Measurements from ENCODE around the gene MB21D2.

DNA sequence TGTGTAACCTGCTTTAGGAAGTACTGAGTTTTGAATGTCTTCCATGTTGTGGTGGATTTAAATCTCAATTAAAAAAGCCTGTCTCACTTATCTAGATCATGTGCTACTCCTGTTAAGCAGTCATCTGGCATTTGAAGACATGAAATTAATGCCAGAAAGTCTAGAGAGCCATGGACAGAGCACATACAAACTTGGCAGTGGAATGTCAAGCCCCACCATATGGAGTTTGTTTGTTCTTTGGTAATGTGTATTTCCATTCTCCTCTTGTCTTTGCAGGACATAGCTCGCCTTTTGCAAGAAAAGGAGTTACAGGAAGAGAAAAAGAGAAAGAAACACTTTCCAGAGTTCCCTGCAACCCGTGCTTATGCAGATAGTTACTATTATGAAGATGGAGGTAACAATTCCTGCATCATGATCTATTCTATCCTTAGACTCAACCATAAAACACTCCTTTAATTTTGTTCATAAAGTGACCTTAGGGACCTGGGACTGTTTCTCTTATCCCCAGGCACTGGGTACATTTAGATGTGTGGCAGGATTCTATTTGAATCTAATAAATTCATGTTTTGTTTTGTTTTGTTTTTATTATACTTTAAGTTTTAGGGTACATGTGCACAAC lies 39.4 kb upstream of the UTS2B start:
- PRO-cap, 2 experiments: no peak in any of the 2 experiments

DNA sequence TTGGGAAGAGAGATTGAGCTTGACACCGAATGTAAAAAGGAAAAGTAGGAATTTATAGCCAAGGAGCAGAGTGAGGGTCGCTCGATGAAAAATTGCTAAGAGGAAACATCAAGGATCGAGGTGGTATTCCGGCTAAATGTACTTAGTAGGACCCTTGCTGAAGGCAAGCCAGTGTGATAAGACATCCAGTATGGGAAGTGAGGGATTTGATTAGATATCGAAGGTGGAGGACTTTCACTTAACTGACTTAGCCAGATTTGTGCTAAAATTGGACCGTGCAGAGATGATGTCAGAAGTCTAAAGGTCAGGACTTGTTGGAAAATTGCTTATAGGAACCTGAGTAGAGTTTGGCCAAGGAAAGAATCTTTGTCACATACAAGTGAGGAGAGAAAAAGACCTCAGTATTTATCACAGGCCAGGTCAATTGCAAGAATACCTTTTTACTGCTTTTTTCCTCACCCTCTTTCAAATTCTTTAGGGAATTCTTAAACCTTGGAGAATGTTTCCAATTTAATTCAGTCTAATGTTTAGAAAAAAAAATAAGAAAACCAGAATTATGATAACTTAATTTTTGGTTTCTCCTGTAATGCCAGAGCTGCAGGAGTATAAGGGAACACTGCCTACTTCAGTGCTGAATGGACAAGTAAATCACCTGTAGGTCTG lies 30.8 kb upstream of the PYDC2 start:
- PRO-cap, 2 experiments: no peak in any of the 2 experiments

DNA sequence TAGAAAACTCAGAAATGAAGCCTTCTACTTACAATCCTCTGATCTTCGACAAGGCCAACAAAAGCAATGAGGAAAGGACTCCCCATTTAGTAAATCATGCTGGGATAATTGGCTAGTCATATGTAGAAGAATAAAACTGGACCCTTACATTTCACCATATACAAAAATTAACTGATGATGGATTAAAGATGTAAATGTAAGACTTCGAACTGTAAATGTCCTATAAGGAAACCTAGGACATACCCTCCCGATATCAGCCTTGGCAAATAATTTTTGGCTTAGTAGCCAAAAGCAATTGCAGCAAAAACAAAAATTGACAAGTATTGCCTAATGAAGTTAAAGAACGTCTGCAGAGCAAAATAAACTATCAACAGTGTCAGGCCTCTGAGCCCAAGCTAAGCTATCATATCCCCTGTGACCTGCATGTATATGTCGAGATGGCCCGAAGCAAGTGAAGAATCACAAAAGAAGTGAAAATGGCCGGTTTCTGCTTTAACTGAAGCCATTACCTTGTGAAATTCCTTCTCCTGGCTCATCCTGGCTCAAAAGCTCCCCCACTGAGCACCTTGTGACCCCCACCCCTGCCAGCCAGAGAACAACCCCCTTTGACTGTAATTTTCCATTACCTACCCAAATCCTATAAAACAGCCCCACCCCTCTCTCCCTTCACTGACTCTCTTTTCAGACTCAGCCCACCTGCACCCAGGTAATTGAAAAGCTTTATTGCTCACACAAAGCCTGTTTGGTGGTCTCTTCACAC lies 466.2 kb downstream of the PYDC2 start:
- PRO-cap, 2 experiments: no peak in any of the 2 experiments

- PRO-cap, 2 experiments: no peak in any of the 2 experiments
Observed at GRCh38 chr3:192850243-192851192, 67.1 kb downstream of the MB21D2 start.

DNA sequence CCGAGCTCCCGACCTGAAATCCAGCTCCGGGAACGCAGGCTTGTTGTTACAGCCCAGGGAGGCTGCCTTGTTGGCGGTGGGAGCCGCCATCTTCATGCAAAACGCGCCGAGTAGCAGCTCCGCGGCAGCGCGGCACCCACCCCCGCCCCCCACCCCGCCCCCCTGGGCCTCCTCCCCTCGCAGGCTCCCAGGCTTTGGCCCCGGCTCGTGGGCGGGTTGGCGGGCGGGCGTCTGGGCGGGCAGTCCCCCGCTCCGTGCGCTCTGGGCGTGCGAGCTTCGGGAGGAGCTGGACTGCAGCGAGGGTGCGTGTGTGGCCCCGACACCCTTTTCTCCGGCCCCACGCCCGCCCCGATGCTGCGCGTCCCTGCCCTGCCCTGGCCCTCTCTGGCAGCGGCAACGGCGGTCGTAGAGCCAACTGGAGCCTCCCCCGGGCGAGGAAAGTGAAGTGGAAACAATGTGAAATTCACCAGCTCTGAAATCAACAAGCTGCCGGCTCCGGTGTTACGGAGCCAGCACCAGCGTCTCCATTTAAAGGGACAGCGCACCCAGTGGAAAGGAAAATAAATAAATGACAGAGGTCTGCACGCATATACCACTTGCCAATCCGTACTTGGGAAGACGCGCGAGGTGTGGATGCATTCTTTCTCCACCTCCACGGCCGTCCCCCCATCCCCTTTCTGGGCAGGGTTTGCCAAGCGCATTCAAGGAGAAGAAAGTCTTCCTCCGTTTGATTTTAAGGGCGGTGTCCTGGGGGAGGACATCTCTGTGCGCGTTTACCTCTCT lies at the start of gene MB21D2:
TSS of gene MB21D2 (minus strand) at position 112 of the 783 bp plus-strand sequence.
- PRO-cap, 2 experiments: peak in 2 of 2 experiments; most common plus-strand start position 46 of the sequence (in 1); most common minus-strand start position 105 of the sequence (in 1)

GRCh38 chr3:193841747-193843000 lies 249.2 kb downstream of the OPA1 start:
- PRO-cap, 2 experiments: no peak in any of the 2 experiments

DNA sequence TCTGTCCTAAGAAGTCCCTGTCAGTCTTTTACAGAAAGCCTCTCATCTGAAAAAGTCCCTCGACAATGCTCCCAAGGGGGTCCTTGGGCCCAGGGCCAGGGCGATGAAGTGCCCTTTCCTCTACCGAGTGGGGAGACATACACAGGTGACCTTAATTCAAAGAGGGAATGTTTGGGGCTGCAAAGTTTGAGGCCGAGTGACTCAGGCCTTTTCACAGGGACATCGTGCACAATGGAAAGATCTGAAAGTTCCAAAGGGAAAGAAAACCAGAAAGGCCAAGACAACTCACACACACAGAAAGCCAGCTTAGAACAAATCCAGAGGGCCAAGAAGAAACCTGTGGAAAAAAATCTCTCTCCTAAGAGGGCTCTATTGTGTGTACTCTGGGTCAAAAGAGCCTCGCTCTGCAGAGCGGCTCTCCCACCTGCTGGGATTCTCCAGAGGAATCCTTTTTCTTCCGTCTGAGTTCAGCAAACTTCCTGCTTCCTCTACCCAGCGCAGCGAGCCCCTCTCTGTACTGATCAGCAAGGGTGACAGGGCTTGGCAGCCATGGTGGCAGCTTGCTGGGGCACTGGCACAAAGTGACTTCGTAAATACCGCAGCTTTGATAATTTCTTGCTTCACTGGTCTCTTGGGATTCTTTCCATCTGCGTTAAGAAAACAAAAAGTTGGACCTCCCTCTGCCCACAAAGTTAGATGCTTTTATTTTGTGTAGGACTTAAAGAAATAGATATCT lies 259.1 kb downstream of the OPA1 start:
- PRO-cap, 2 experiments: no peak in any of the 2 experiments

GRCh38 chr3:193897025-193897654 lies 238.8 kb upstream of the HES1 start:
- PRO-cap, 2 experiments: no peak in any of the 2 experiments

- PRO-cap, 2 experiments: no peak in any of the 2 experiments
Observed at GRCh38 chr3:194047094-194047810, 88.7 kb upstream of the HES1 start.

- PRO-cap, 2 experiments: no peak in any of the 2 experiments
Observed at GRCh38 chr3:194101912-194102883, 33.8 kb upstream of the HES1 start.

DNA sequence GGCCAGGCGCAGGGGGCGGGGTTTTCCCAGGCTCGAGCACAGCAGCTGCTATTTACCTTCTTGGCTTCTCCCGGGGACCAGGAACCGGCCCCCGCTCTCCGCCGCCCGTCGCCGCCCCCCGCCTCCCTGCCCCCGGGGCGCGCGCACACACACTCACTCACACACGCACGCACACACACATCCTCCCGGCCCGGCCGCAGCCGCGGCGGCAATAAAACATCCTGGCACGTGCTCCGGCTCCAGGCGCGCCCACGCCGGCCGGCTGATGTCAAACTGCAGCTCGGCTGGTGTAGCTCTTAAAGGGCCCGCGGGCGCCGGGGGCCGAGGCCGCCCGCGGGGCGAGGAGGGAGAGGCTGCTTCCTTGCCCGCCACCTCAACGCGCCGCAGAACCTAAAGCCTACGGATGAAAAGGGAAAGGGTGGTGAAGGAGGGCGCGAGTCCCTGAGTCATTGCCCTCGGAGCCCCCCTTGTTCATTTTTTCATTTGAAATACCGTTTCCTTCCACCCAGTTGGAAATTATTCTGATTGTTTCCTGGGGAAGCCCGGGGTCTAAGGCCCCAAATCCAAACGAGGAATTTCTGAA lies 963 bp upstream of the HES1 start:
- PRO-cap, 2 experiments: peak in 2 of 2 experiments; most common plus-strand start position 299 of the sequence (in 2); most common minus-strand start position 213 of the sequence (in 2)

DNA sequence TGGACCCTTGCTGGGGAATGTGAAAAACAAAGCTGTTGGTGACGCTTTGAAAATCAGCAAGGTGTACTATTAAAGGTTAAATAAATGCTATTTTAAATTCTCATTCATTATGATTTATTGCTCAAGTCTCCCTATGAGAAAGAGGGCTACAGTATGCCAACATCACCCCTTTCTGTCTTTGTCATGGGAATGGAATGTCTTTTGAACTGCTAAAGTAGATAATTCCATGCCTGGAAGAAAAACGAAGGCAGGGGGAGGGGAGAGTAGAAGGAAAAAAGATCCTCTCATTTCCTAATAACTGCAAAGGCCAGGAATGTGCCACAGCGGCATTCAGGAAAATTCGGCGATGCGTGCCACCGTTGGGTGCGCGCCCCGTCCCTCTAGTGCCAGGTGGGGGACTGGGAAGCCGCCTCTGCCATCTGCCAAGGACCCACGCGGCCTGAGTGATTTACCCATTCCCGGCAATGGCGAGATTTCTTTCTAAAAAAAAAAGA lies 54.7 kb downstream of the CPN2 start:
- PRO-cap, 2 experiments: no peak in any of the 2 experiments

DNA sequence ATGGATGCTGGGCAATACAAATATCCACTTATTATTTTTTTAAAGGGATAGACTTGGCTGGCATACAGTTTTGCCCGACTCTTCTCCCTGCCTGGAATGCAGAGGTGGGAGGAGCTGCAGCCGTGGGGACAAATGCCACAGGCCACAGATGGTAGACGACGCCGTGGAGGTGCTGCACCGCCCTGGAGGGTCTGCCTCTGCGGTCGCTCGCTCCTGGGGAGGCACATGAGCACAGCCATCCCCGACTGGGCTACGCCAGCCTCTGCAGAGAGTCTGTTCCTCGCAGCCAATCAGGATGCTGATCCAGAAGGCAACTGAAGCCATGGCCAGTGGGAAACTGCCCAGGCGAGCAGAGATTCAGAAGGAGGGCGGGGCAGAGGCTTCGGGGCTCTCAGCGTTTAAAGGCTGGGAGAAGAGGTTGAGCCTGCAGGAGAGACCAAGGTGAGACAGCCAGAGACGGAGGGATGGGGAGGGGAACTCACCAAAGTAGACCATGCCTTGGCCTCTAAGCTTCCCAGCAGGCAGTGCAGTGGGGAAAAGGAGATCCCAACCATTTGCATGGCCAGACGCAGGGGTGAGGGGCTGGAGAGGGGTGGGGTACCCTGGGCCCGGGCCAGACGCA lies 12.0 kb upstream of the LRRC15 start:
- PRO-cap, 2 experiments: no peak in any of the 2 experiments

DNA sequence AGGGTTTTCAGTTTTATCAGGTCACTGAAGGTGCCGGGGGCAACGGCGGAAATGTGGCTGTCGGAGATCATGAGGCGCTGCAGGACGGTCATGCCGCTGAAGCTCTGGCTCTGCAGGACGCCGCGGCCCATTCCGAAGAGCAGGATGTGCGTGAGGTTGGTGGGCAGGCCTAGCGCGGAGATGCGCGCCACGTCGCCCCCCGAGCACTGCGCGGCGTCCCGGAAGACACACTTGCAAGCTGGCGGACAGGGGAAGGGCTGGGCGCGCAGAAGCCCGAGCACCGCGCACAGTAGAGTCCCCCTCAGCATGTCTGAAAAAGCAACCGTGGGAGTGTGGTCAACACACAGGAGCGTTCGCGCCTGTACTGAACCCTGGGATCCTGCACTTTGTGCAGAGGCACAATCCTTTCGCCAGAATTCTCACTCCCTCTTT lies 1.1 kb downstream of the GP5 start:
- PRO-cap, 2 experiments: no peak in any of the 2 experiments

- PRO-cap, 2 experiments: no peak in any of the 2 experiments
Observed at GRCh38 chr3:194485306-194485762, 1.5 kb downstream of the ATP13A3 start.

GRCh38 chr3:194571378-194572093 lies 61.7 kb downstream of the TMEM44 start:
- PRO-cap, 2 experiments: no peak in any of the 2 experiments

DNA sequence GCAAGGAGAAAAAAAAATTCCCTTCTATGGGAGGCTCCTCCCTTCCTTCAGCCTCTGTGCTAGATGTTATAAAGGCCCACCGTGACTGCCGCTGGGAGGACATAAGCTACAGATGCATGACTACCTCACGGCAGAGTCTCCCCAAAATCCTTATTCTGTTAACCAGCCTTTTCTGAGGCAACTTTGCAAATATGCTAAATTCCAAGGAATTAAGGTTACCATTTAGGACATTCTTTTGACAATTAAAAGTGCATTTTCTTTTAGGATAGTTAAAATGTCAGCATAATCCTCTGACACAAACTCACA lies 11.1 kb downstream of the LSG1 start:
- PRO-cap, 2 experiments: no peak in any of the 2 experiments

DNA sequence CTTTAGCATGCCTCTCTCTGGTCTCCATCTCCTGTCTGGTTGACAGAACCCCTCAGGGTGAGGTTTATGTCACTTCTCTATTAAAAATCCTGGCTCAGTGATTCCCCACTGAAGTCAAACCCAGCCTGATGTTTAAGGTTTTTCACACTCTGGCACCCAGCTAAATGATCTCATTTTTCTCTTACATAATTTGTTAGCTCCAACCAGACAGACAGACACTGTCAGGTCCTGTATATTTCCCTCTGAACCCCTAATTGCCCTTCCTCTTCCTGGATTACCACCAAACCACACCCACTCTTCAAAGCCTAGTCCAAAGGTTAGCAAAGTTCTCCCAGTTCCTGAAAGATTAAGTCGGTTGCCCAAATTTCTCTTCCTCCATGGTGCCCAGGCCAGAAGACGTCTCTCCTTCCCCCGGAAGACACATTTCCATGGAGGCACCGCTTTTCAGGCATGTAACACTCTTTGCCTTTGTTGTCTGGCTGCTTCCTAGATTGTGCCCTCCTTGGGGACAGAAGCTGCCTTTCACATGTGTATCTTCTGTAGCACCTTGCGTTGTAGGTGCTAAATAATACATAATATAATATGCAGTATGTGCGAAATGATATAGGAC lies 169.3 kb downstream of the FAM43A start:
- PRO-cap, 2 experiments: no peak in any of the 2 experiments

GRCh38 chr3:194871152-194871516 lies 185.5 kb downstream of the FAM43A start:
- PRO-cap, 2 experiments: no peak in any of the 2 experiments

GRCh38 chr3:194930840-194931201 lies 245.1 kb downstream of the FAM43A start:
- PRO-cap, 2 experiments: no peak in any of the 2 experiments

Data from psoas muscle (tissue), 2 donors.